Penis (tissue), 1 donor: ENCODE data around the genes SPTB, RAB15 and FUT8.

- PRO-cap = unidirectional peak, minus-strand start at chr14:63857616
Observed at GRCh38 chr14:63857351-63858118, 4.7 kb downstream of the SYNE2 start.

DNA sequence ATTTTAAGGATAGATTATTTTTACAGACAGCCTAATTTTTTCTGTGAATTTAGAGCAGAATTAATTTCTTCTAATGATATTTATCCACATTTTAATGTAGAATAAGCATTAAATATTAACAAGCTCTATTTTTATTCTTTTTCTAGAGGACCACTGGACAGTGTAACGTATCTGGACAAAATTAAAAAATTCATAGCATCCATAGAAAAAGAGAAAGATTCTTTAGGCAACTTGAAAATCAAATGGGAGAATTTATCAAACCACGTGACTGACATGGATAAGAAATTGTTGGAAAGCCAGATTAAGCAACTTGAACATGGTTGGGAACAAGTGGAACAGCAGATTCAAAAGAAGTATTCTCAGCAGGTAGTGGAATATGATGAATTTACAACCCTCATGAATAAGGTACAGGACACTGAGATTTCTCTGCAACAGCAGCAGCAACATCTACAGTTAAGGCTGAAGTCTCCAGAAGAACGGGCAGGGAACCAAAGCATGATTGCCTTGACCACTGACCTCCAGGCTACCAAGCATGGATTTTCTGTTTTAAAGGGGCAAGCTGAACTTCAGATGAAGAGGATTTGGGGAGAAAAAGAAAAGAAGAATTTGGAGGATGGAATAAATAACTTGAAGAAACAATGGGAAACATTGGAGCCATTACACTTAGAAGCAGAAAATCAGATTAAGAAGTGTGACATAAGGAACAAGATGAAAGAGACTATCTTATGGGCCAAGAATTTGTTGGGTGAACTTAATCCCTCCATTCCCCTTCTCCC, 198.8 kb downstream of the SYNE2 start:
- PRO-cap = no peak

DNA sequence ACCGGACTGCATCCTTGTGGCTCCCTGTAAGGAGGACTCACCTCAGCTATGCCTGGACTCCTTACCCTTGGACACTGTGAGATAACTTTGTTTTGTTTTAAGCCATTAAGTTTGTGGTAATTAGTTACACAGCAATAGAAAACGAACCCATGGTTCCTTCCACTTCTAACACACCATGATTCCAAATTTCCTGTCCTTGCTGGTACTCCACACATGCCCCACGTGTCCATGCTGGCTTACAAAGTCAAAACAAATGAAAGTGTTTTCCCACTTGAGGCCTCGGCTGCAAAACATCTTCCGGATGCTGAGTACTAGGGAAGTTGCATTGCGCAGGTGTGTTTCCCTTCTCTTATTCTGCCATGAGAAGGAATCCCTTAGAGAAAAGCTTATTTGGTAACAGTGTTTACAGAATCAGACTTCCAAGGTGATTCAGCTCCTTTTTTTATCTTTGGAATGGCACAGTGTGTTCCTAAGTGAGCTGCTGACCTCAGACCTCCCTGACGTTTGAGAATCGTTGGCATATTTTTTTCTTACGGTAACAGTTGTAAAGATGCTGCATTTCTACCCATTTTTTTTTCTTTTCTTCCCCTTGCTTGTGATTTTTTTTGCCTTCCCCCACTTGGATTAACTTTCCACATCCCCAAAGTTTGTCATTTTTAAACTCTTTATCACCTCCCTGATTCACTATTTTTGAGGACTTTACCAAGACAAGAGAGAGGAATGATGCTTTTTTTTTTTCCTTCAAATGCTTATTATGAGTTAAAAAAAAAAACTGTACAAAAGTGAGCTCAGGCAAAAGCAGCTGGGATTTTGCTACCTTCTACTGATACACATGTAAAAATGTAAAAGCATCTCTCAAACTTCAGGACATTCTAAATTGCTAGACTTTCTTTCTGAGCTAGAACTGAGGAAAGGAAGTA, 211.3 kb downstream of the ESR2 start:
- PRO-cap = no peak

- PRO-cap = no peak
Observed at GRCh38 chr14:64393131-64393893, 5.2 kb downstream of the MTHFD1 start.

GRCh38 chr14:64504014-64504497, 418 bp upstream of the ZBTB25 start:
- PRO-cap = bidirectional peak, plus-strand start at chr14:64504289, minus-strand start at chr14:64504220

DNA sequence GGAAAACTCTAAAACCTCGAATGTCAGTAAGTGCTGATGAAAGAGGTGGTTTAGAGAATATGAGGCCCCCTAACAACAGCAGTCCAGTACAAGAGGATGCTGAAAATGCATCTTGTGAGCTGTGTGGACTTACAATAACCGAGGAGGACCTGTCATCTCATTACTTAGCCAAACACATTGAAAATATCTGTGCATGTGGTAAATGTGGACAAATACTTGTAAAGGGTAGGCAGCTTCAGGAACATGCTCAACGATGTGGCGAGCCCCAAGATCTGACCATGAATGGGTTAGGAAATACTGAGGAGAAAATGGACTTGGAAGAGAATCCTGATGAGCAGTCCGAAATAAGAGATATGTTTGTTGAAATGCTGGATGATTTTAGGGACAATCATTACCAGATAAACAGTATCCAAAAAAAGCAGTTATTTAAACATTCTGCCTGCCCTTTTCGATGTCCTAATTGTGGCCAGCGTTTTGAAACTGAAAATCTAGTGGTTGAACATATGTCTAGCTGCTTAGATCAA, 17.8 kb upstream of the HSPA2 start:
- PRO-cap = no peak

- PRO-cap = no peak
Observed at GRCh38 chr14:64584113-64584477, 34.3 kb downstream of the PPP1R36 start.

DNA sequence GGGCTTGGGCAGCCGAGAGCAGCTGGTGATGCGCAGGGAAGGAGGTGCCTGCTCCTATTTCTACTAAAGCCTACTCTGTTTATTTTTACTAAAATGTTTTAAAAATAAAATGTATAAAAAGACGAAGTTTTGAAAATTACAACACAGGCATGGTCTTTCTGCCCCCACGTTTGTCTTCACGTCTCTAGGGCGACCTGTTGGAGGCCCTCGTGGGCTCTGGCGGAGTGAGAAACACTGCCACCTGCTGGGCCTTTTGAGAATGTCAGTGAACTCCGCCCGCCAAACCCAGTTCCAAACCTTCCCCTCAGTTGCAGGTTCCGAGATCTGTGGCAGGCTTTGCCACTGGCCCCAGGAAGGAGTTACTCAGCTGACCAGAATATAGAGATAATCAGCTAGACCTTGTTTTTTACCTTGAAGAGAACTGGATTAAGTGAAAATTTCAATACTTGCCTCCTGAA, 67.6 kb upstream of the PLEKHG3 start:
- PRO-cap = no peak

DNA sequence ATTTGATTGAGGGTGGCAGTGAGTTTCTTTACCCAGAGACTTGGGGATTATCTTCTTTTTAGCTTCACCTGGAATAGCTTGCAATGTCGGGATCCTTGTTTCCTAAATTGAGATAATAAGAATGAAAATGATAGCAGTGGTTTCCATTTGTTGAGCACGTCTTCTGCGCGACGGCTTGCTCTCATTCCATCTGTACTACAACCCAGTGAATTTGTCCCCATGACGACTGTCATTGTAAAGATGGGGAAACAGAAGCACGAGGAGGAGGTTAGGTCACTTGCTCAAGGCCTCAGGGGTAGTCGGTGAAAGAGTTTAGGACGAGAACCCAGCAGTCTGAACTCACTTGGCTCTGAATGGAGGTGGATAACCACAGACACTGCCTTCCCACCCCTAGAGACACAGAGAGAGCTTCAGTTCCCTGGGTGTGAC, 31.0 kb upstream of the PLEKHG3 start:
- PRO-cap = no peak

DNA sequence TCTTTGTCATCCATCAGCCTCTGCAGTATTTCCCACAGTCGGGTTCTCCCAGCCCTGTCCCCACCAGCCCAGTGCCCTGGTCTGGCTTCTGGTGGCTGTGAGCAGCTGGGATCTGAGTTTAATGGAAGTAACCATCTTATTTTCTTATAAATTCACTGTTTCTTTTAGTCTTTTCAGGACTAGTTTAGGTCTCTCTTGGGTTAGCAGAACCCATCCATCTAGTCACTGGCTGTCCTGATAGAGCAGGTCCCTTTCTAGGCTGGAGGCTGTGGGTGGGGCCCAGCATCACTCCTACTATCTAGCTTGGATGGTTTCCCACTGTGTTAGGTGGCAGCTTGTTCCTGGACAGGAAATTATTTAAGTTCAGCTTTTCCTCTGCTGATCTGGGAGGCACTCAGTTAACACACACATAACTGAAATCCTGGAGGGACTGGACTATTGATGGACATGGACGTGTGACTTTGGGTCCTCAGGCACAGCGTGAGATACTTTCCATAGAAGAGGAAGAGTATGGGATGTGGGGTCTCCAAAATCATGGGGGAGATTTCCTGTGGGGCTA, 11.6 kb upstream of the PLEKHG3 start:
- PRO-cap = no peak

DNA sequence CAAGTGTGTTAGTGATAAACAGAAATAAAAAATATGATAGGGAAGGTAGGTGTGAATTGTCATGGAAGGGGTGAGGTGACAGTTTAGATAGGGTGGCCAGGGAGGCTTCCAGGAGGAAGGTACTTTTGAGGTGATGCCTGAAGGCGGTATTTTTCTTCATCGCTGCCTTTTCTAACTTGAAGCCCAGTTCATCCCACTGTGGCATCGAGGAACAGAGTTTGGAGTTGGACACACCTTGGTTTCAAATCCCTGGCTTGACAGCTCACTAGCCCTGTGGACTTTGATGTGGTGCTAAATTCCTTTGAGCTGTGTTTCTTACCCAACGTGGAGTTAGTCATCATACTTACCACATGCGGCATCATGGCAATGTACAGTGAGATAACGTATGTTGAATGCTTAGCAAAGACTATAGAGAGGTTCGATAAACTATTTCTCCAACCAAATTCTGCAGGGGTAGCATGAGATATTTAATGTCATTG, 3.4 kb downstream of the PLEKHG3 start:
- PRO-cap = no peak

- PRO-cap = no peak
Observed at GRCh38 chr14:64722869-64723400, 18.7 kb downstream of the PLEKHG3 start.

DNA sequence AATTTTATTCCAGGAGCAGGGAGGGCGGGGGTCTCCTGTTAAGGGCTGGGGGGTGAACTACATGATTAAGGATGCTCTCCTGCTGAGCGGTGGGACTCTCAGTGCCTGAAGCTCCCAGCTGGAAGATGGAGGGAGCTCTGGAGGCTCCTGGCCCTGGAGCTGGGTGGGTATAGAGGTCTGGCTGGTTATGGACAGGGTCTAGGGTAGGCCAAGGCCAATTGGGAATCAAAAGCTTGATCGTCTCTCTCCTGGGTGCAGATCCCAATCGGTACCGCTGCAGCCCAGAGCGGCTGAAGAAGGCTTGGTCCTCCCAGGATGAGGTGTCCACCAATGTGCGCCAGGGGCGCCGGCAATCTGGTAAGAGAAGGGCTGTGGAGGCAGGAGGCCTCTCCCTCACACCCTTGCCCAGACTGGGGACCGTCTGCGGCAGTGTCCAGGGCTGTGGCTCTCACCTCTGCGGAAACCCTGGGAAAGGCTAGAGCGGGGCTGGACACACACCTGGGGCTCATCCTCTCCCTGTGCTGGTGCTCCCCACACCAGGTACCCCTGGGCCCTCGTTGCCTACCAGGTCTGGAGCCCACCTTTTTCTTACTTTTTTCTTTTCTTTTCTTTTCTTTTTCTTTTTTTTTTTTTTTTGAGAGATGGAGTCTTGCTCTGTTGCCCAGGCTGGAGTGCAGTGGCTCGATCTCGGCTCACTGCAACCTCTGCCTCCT, 28.5 kb downstream of the PLEKHG3 start:
- PRO-cap = no peak

DNA sequence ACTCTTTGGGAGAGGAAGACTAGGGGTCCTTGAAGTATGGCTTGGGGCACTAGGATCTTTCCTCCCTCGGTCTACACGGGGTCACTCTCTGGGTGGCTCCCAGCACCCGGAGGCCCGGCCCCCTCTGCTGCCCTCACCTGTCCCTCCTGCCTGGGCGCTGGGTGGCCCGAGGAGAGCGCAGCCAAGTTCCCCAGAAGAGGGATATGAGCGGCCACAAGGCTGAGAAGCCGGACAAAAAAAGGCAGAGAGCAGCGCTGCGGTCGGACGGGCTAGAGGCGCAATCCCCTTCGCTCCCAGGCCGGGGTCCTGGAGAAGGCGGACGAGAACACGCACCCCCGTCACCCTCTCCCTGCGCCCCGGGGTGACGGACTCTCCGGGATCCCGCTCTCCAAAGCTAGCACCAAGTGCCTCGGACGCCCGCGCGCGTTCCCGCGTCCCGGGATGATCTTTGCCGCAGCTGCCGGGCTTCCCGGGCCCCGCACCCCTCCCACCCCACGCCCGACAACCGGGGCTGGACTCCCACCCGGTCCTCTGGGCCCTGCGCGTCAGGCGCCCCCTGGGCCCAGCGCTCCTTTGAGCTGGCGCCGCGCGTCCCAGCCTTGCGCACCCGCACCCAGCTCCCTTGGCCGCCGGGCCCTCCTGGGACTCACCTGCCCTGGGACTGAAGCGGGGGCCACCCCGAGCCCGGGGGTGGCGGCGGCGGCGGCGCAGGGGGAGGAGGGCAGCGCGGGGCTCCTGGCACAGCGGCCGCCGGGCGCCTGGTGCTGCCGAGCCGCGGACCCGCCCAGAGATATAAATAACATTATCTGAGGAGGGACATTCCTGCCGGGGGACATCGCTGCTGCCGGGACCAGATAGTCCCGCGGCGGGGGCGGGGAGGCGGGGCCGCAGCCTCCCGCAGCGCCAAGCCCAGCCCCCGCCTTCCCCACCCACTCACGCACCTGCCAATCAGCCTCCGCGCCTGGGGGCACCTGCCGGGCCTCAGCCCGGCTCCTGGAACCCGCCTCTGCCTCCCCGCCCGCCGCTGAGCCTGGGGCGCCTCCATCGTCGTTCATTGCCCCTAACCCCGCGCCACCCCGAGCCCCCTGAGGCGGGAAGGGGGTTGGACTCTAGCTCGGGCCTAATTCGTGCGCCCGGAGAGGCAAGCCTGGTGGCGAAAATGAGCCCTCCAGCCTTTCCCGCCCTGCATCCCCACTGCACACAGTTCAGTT, at the start of gene SPTB:
Gene SPTB (minus strand): TSS at position 766 of the 1,211 bp plus-strand sequence.
- PRO-cap = no peak

DNA sequence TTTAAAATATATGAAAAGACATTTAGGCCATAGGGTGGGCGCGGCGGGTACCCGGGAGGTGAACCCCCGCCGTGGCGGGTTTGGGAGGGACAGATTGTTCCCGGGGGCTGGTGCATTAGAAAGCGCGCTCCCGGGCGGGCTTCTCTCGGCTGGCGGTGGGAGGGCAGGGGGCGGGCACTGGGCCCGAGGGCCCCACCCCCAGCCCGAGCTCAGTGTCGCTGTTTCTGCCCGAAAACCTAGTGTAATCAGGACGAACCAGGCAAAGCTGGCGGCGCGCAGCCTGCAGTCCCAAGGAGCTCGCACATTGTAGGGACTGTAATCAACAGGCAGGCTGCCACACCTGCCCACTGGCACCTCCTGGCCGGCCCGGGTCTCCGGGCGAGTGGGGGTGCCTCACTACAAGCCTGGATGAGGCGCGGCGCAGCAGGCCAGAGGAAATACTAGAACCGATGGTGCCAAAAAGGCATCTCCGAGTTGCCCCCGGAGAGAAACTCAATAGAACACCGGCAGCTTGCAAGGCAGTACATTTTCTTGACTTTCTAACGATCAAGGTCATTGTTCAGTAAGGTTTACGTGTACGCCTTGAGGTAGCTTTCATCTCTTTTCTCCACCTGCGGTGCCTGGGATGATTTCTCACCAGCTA, 767 bp upstream of the SPTB start:
- PRO-cap = no peak

DNA sequence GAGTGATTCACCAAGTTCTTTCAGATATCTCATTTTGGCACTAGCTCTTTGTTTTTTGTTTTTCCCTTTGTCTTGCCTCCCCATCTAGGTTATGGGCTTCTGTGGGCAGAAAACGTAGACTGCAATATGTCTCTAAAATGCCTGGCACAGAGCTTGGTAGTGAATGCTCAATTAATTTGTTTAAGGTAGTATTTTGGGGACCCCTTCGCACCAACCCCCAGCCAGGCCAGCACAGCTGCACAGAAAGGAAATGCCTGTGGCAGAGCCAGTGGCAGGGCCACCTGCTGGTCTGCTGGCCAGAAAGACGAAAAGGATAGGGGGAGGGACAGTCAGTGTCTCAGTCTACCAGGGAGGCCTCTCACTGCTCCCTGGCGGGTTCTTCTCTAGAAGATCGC, 3.6 kb downstream of the RAB15 start:
- PRO-cap = no peak

GRCh38 chr14:64971437-64972921, at the start of gene RAB15:
Gene RAB15 (minus strand): TSS chr14:64972336.
- PRO-cap = bidirectional peak, plus-strand start at chr14:64972232, minus-strand start at chr14:64972241

DNA sequence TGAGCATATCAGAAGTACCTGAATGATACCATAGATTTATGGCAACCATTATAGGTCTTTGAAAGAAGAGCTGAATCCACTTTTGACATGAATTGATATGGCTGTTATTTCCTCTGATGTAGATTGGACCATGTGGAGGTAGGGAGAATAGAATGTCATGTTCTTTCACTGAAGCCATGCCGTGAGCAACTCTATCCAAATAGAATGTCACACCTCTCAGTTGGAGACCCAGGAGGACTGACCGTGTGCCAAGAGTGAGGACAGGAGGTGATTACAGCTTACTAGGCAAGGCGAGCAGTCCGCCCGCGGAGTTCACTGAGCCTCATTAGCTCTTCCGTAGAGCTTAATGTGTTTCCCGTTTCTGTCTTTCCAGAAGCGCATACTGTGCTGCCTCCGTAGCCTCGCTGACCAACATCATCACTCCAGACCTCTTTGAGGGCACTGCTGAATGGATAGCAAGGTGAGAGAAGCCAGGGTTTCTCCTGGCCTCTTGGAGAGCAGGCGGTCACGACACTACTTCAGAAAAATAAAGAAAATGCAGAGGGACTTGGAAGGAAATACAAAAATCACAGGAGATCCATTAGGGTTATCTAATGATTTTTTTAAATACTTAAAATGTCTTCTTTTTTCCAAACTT, 45.7 kb downstream of the FNTB start:
- PRO-cap = no peak

GRCh38 chr14:65254912-65255313, 152.6 kb upstream of the MAX start:
- PRO-cap = no peak

GRCh38 chr14:65412666-65413368, at the start of gene FUT8:
Gene FUT8 (plus strand): TSS chr14:65412730.
- PRO-cap = bidirectional peak, plus-strand start at chr14:65412730, minus-strand start at chr14:65412546; bidirectional peak, plus-strand start at chr14:65413018, minus-strand start at chr14:65413012